Epithelial cell of proximal tubule (primary cell): Measurements from ENCODE around the genes DAPK1 and CKS2.

DNA sequence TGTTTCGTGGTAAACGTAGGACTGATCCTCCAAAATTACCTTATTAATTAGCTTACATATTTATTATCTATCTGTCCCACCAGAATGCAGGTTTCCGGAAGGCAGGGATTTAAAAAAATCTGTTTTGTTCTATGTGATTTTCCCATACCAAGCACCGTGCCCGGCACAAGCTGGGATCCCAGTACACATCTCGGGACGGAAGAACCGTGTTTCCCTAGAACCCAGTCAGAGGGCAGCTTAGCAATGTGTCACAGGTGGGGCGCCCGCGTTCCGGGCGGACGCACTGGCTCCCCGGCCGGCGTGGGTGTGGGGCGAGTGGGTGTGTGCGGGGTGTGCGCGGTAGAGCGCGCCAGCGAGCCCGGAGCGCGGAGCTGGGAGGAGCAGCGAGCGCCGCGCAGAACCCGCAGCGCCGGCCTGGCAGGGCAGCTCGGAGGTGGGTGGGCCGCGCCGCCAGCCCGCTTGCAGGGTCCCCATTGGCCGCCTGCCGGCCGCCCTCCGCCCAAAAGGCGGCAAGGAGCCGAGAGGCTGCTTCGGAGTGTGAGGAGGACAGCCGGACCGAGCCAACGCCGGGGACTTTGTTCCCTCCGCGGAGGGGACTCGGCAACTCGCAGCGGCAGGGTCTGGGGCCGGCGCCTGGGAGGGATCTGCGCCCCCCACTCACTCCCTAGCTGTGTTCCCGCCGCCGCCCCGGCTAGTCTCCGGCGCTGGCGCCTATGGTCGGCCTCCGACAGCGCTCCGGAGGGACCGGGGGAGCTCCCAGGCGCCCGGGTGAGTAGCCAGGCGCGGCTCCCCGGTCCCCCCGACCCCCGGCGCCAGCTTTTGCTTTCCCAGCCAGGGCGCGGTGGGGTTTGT is at the start of gene DAPK1:
Gene DAPK1 (plus strand): TSS at position 528 of the 852 bp plus-strand sequence.
- RAMPAGE, long total RNA, result no peak
- RRBS, result 1% methylated on average over 61 of the region's 80 CpGs

- RAMPAGE, long total RNA, result no peak
- RRBS, result no CpG with 5 or more reads among the region's 9 CpGs
These were observed 59.3 kb downstream of the DAPK1 start for GRCh38 chr9:87556857-87557435.

GRCh38 chr9:87613578-87614058 is 112.3 kb upstream of the CTSL start:
- RAMPAGE, long total RNA, result no peak
- RRBS, result no CpG with 5 or more reads among the region's 8 CpGs

- RAMPAGE, long total RNA, result no peak
- RRBS, result no CpG with 5 or more reads among the region's 11 CpGs
These were observed 12.5 kb upstream of the CTSL start for GRCh38 chr9:87713276-87714009.

DNA sequence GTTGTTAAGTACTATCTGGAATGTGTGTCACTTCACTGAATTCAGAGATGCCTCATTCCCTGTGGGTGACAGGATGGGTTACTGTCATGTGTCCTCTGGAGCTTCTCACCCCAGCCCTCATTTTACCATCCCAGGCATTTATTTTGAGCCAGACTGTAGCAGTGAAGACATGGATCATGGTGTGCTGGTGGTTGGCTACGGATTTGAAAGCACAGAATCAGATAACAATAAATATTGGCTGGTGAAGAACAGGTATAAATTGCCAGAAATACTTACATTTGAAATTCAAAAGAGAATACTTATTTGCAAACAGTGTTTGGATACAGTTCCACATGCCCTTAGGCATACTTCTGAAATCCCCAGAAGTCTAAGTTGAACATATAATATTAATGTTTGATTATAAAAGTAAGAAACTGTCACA is 4.3 kb downstream of the CTSL start:
- RAMPAGE, long total RNA, result no peak
- RRBS, result no CpG with 5 or more reads among the region's 1 CpG

DNA sequence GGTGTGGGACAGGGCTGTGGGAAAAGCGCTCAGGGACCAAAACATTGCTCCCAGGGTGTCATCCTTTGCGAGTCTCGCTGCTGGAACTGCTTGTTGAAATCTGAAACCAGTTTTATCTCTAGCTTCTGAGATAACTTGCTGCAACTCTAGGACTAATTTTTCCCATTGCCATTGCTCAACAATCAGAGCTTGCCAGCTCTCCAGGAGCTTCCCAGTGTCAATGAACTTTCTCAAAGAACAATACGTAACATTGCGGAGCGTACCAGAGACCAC is 48.0 kb downstream of the SPATA31C2 start:
- RAMPAGE, long total RNA, result no peak
- RRBS, result no CpG with 5 or more reads among the region's 6 CpGs

DNA sequence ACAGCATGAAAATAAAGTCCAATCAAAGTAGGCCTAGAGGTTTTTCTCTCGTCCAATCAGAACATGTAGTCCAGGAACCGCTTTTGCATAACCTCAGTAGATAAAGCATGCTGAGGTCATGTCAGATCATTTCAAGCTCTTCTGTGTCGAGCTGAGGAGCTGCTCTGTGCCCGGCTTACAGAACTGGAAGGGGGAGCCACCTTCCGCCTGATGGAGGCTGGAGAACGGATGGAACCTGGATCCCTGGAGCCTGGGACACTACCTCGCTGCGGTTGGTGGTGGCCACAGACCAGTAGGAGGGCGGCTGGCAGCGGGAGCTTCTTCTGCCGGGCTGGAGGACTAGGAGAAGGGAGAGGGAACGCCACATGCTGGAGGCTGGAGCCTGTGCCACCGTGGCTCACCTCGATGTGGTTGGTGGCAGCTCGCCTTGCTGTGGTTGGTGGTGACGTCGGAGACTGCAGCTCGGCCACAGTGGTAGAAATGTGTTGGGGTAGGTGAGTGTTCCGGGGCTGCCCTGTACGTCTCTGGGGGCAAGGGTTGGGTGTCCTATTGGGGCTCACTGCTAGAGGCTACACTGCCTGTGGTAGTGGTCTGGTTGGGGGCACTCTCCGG is 24.6 kb downstream of the SPATA31C2 start:
- RAMPAGE, long total RNA, result no peak
- RRBS, result no CpG with 5 or more reads among the region's 21 CpGs

- RAMPAGE, long total RNA, result no peak
These were observed 19.5 kb downstream of the SPATA31C2 start for GRCh38 chr9:88118846-88119152.

DNA sequence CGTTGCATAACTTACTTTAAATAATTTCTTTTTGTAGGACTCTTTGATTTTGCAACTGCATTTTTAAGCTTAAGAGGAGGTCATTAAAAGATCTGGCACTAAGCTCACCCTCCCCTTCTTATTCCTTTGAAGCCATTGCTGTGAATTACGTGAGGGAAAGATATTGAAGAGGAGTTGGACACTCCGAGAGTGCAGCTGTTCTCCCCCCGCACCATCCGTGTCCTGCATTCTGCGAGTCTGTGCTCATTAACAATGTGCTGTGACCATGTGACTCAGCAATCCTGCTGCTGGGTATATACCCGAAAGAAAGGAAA is 39.9 kb downstream of the NXNL2 start:
- RAMPAGE, long total RNA, result no peak
- RRBS, result no CpG with 5 or more reads among the region's 7 CpGs

- RAMPAGE, long total RNA, result no peak
- RRBS, result 6% methylated on average over 9 of the region's 26 CpGs
These were observed 171.6 kb downstream of the NXNL2 start for GRCh38 chr9:88706464-88707130.

DNA sequence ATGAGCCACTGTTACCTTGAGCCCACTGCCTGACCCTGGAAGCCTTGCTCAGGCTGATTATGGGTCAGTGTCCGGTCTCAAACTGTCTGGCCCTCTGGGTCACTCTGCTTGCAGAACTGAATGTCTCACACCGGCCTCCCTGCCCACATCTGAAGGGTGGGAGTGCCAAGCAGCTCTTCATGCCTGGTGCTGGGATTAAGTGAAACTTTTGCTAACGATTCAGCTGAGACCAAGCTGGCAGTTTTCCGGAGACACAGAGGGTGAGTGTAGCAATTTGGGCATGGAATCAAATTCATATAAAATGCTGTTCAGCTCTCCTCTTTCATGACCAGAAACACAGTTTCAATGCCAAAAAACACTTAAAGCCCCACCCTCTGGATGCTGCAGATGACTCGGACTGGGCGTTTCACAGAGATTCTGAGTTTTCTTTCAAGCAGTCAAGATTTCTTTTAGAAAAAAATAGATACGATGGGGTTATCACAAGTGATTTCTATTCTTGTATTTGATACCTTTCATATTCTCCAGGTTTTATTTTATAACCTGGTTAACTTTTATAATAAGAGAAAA is 207.5 kb downstream of the NXNL2 start:
- RAMPAGE, long total RNA, result no peak
- RRBS, result 15% methylated on average over 3 of the region's 7 CpGs

DNA sequence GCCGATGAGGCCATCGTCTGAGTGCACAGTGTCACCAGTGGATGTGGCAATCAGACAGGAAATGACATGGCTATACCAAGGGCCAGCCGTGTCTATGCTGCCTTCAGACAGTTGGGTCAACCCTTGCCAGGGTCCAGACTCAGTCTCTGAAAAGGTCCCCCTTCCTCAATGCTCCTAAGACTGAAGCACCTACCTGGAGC is 67.5 kb upstream of the S1PR3 start:
- RAMPAGE, long total RNA, result no peak
- RRBS, result no CpG with 5 or more reads among the region's 3 CpGs

GRCh38 chr9:89308753-89309500 is 2.1 kb upstream of the CKS2 start:
- RAMPAGE, long total RNA, result no peak
- RRBS, result no CpG with 5 or more reads among the region's 12 CpGs

- RAMPAGE, long total RNA, result no peak
- RRBS, result 33% methylated on average over 1 of the region's 11 CpGs
These were observed 1.4 kb upstream of the CKS2 start for GRCh38 chr9:89309501-89310092.

- RAMPAGE, long total RNA, result no peak
- RRBS, result 2% methylated on average over 32 of the region's 75 CpGs
These were observed at the start of gene CKS2 for GRCh38 chr9:89311085-89311914. CKS2 (plus strand) TSS chr9:89311195.

- RAMPAGE, long total RNA, result no peak
- RRBS, result no CpG with 5 or more reads among the region's 14 CpGs
These were observed 498 bp upstream of the SECISBP2 start for GRCh38 chr9:89317691-89318312.

GRCh38 chr9:89337115-89337784 is 18.9 kb downstream of the SECISBP2 start:
- RAMPAGE, long total RNA, result no peak
- RRBS, result no CpG with 5 or more reads among the region's 4 CpGs

GRCh38 chr9:89345153-89345881 is 27.0 kb downstream of the SECISBP2 start:
- RAMPAGE, long total RNA, result no peak
- RRBS, result no CpG with 5 or more reads among the region's 10 CpGs

DNA sequence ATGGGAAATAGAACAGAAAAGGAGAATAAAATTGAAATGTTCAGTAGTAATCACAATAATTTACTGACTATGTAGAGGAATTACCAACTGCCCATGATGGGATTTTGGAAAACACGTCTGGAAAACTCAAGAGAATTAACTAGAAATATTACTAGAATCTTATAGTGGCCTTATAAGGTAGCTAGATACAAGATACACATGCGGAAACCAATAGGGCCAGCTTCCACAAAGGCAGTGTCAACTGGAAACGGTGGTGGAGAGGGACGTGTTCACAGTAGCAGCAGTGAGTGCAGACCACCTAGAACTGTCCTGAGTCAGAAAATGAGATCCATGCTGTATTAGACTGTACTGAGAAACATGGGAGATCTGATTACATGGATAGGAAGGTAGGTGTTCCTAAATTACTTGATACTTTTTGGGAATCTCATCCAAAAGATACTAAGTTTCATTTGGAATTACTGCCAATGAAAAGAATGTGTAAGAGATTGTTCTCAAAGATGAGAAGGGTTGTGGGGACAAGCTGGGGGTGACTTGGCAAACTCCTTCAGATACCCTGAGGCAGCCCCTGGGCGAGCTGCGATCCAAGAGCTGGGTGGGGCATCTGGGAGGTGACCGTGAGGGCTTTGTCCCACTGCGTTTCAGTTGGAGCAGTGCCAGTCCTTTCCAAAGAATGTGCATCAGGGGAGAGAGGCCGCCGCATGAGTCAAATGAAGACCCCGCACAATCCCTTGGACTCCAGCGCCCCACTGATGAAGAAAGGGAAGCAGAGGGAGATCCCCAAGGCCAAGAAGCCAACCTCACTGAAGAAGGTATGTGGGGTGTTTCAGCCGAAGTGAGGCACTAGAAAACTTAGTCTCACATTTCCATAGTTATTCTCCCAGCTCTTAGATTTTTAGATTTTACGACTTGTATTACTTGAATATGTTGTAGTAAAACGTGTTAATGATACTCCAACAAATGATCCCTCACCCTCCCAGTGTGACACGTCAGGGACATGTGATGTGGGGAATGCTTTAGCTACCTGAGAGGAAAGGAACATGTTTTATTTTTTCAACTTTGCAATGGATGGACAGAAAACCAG is 28.3 kb downstream of the SECISBP2 start:
- RAMPAGE, long total RNA, result no peak
- RRBS, result no CpG with 5 or more reads among the region's 16 CpGs

GRCh38 chr9:89391006-89391583 is 72.8 kb downstream of the SECISBP2 start:
- RAMPAGE, long total RNA, result no peak
- RRBS, result no CpG with 5 or more reads among the region's 12 CpGs